Natural killer cell (primary cell): ENCODE measurements around the genes TMEM129 and NELFA.

DNA sequence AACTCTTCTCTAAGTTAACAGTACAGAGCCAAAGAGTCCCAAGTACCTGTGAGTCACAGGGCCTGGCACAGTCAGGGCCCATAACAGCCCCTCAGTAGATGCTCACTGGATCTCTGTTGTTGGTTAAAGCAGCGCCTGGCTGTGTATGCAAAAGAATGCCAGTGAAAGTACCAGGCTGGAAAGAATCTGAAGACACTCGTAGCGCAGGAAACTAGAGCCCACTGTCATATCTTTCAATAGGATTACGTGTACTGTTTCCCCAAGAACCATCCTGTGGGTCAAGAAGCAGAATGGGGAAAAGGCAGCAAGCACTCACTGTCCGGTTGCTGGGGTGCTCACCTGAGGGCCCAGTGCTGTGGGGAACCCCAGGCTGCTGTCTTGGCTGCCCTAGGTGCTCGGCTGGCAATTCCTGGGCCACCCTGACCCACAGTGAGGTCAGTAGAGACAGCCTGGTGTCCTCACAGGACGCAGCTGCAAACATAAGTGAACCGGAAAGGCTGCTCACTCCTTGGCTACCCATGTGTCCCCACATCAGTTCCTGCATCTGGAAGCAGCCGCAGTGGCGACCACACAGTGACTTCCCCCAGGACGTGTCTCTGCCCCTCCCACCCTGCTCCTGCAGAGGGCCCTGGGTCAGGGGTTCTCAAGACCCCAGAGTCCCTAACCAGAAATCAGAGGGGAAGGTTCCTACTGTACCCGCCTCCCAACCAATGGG lies 3.1 kb upstream of the SLBP start:
- PRO-cap = no peak

DNA sequence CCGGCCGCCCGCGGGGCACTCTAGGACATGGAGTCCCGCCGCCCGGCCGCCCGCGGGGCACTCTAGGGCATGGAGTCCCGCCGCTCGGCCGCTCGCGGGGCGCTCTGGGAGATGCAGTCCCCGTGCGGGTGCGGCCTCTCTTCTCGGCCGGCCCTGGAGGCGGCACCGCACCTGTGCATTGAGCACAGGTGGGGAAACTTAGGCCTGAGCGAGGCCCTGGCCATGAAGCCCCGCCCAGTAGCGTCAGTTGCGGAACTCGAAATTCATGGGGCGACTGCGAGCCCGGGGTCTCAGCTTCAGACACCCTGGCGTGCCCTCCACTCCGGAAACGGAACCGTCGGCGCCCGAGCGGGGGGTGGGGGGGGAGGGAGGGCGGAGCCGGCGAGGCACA lies at the start of gene TMEM129:
TSS of gene TMEM129 (minus strand) at position 302 of the 391 bp plus-strand sequence.
- PRO-cap = unidirectional peak, minus-strand start at position 180 of the sequence; bidirectional peak, plus-strand start outside the sequence, minus-strand start at position 264 of the sequence

GRCh38 chr4:1738679-1739284 lies 17.5 kb downstream of the TACC3 start:
- PRO-cap = no peak

GRCh38 chr4:1766556-1767561 lies 26.2 kb upstream of the FGFR3 start:
- PRO-cap = no peak

DNA sequence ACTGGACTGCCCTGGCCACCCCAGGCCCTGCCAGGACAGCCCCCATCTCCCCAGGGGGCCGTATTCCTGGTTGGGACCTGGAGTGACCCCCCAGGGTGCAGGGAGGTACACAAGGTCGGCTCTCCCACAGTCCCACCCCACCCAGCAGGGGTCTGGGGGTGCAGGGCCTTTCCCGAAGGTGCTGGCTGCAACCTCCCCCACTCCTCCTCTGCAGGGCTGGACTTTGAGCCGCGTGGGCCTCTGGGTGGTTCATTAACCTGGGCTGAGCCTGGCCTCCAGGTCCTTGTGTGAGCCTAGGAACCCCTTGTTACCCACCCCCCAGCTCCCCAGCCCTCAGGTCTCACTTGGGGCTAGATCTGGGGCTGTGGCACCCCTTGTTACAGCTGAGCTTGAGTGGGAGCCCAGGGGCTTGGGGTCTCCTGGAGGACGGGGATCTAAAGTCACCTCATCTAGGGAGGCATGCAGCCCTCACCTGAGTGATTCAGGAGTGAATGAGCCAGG lies 2.6 kb downstream of the FGFR3 start:
- PRO-cap = no peak

- PRO-cap = no peak
Measured at GRCh38 chr4:1805208-1805560, 12.1 kb downstream of the FGFR3 start.

- PRO-cap = no peak
Measured at GRCh38 chr4:1826653-1827331, 29.2 kb downstream of the LETM1 start.

DNA sequence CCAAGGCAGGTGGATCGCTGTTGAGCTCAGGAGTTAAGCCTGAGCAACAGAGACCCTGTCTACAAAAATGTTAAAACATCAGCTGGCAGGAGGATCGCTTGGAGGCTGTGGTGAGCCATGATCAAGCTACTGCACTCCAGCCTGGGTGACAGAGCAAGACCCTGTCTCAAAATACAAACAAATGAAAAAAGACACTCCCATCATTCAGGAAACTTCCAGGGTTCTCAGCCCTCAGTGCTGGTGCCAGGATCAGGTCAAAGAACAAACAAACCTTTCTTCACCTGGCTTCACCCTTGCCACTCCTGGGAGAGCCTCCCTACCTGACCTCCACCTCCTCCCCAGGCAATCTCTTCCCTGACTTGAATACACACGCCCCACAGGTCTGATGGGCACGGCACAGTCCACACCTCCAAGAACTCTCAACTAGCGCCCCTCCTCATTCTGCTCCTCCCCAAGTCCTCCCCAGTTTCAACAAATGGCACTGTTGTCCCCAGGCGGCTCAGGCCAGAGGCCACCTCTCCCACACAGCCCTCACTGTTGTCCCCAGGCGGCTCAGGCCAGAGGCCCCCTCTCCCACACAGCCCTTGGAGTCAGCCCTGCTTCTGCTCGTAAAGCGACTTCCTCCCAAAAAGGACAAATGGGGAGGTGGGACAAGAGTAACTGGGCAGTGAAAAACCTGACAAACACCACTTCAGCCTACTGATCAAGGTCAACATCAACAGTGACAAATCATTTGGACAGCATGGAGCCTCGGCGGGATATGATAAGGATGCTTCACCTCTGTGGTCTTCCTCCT lies 3.1 kb downstream of the LETM1 start:
- PRO-cap = no peak

- PRO-cap = bidirectional peak, plus-strand start at chr4:1870551, minus-strand start at chr4:1870519
Measured at GRCh38 chr4:1870366-1870674, 873 bp upstream of the NSD2 start.

- PRO-cap = no peak
Measured at GRCh38 chr4:1873755-1874235, 2.6 kb downstream of the NSD2 start.

DNA sequence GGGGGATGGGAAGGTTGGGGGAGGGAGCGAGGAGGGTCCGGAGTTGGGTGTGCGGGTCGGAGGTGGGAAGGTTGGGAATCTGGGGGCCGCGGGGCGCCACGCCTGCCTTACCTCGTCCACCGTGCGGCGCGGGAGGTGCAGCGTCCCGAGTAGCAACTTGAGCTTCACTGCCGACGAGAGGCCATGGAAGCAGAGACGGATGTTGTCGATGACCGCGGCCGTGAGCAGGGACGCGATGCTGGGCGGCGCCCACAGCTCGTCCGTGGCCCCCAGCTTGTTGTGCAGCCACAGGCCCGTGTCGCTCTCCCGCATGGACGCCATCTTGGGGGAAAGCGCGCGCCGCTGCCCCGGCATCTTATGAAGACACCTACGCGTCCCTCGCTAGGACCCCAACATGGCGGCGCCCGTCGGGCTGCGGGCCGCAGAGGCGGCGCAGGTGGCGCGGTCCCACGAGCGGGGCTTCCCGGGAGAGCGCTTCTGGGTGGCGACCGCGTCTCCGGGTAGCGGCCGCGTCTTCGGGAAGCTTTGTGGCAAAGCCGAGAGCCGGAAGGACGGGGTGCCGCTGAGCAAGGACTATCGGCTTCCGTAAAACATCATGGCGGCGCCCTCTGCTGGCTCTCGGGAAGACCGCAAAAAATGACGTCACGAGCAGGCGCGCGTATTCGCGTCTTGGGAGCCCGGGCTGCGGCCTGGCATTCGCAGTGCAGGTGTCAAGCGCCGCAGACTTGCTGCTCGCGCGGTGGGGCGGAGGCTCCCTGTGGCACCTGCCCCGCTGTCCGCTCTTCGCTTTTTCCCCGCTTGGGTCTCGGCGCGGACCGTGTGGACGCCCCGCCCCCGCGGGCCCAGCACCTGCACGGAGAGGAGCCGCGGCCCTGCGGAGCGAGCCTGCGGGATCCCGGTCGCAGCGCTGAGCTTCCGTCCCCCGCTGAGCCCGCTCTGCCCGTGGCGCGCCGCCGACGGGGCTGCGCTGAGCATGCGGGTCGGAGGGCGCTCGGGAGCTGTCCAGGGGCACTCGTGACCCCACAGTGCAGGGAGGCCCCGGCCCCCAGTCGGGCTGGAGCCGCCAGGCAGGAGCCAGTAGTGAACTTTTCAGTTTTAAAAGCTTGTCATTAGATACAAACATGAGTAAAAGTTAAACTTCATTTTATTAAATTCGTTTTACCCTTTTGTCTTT lies at the start of gene NELFA:
TSS of gene NELFA (minus strand) at position 336 of the 1,174 bp plus-strand sequence.
- PRO-cap = bidirectional peak, plus-strand start at position 695 of the sequence, minus-strand start at position 324 of the sequence

DNA sequence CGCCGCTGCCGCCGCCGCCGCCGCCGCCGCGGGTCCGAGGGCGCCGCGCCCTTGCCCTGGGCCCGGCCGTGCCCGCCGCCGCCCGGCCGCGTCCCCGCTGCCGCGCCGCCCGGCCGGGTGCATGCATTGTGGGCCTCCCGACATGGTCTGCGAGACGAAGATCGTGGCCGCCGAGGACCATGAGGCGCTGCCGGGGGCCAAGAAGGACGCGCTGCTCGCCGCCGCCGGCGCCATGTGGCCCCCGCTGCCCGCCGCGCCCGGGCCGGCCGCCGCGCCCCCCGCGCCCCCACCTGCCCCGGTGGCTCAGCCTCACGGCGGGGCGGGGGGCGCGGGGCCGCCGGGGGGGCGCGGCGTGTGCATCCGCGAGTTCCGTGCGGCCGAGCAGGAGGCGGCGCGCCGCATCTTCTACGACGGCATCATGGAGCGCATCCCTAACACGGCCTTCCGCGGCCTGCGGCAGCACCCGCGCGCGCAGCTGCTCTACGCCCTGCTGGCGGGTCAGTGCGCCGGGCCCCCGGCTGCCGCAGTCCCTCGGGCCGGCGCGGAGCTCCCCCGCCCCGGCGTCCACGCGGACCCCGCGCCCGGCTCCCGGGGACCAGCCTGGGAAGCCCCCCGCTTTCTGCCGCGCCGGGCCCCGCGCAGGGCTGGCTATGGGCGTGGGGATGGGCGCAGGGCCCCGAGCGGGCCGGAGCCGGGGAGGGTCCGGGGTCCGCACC lies 422 bp downstream of the NAT8L start:
- PRO-cap = no peak

- PRO-cap = no peak
Measured at GRCh38 chr4:2256890-2257465, 4.9 kb downstream of the MXD4 start.

- PRO-cap = no peak
Measured at GRCh38 chr4:2260284-2260820, 1.6 kb downstream of the MXD4 start.

- PRO-cap = no peak
Measured at GRCh38 chr4:2269517-2270066, 7.7 kb upstream of the MXD4 start.

- PRO-cap = no peak
Measured at GRCh38 chr4:2485663-2486079, 16.8 kb downstream of the RNF4 start.

GRCh38 chr4:2515323-2516316 lies 20.8 kb upstream of the FAM193A start:
- PRO-cap = no peak

GRCh38 chr4:2696195-2696888 lies 59.8 kb downstream of the TNIP2 start:
- PRO-cap = no peak

DNA sequence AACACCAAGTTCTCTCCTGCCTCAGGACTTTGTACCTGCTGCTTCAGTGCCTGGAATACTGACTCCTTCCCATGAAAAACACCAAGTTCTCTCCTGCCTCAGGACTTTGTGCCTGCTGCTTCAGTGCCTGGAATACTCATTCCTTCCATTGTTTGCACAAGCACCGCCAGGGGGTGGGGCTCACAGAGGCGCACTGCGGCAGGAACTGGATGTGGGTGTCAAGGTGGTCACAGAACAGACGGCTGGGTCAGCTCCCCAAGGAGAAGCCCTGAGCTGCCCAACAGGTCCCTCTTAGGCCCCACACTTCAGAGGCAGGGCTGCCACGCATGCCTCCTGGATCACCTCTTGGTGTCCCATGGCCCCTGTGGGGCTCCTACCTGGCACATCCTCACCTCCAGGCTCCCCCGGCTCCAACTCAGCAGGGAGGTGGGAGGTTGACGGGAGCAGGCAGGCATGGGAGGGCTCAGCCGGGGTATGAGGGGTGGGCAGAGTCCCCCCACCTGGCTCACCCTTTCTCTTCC lies 5.4 kb upstream of the TNIP2 start:
- PRO-cap = no peak

DNA sequence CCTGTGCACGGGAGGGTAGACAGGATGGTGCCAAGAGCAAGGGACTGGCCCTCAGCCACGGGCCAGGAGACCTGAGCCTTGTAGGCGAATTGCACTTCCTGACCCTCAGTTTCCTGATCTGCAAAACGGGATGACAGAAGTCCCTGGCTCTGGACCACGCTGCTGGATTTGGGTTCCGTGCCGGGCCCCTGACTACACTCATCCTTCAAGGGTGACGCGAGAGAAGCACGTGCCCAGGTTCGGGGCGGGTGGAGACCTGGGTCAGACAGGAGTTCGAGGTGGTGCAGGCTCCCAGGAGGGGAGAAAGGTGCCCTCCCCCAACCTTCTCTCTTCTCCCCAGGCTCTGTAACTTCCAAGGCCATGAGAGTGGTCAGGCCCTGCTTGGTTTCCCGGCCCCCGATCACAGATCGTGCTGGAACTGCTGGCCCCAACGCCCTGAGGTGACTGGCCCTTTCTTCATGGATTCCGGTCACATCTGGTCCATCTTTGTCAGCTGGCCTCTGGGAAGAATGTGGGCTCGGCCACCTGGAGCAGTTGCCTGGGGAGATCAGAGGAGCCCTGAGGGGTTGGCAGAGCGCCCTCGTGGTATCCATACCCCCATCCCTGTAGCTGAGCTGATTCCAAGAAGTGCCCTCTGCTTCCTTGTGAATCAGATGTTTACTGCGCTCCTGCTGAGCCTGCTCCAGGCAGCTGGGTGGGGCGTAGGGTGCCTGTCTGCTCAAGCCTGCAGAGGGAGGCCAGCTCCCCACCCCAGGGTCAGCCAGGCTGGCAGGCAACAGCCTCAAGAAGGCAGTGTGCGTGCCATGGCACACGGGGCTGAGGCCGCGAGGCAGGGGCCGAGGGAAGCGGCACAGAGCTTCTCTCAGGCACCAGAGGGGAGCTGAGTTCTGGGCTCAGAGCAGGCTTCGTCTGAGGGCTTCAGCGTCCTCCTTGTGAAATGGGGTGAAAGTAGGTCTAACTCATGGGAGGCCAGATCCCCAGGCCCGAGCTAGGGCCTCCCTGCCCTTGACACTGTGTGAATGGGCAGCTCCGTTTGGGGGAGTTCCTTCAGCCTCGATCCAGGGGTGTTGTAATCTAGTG lies 3.5 kb downstream of the SH3BP2 start:
- PRO-cap = no peak